ENCODE measurements around the genes SLC6A2 and CES5A.

DNA sequence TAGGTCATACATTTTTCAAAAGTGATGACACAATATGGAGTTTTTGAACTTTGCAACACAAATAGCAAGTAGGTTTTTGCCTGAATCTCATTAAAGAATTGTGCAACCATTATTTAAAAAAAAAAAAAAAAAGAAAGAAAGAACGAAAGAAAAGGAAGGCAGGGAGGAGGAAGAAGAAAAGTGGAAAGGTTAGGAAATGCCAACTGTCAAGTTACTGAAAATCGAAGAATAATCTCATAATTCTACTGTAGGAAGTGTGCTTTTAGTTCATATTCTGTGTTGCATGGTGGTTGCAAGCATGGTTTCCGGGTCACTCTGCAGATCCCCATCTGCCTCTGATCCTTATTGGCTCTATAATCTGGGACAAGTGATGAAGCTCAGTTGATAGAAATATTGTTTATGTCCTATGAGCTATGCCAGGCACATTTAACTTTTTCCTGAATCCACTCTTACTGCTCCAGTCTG lies 252.0 kb upstream of the SALL1 start:
- PRO-cap = no peak

- PRO-cap = no peak
Observed at GRCh38 chr16:51404164-51404731, 253.2 kb upstream of the SALL1 start.

DNA sequence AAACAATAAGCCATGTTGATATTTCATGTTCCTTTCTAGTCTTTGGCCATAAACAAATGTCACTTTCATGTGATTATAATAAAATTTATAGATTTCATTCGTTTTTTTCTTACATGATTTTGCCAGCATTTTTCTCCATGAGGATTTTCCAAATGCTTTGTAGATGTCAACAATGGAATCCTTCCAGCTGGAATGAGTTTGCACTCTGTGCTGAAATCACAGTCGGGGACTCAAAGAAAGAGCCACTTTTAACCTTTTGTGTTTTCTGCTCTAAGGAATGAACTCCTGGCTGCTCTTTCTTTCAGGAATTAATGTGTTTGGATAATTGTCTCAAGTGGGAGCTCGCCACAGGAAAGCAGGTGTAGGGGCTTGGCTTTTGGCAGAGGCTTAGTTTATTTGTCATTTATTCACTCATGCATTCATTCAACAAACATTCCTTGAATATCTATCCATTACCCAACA lies 372.3 kb upstream of the SALL1 start:
- PRO-cap = no peak

DNA sequence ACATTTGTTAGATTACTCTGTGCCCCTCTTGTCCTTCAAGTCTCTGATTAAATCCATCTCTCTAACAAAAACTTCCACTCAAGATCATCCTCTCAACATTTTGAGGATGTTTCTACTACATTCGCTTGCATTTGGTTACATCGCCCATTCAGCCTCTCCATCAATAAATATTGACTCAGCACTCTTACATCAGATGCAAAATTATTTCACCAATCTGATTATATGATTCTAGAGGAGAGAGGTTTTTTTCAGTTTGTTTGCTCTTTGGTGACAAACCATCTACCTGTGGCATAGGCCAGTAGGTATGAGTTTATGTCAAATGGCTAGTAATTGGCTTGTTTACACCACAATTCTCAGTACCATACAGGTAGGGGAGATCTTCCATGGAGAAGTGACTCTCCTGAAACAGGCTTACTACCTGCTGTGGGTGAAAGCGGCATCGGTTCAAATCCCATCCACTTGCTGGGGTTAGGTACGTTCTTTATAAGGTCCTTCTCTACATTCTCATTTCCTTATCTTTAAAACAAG lies 52.3 kb downstream of the TOX3 start:
- PRO-cap = no peak

GRCh38 chr16:52539776-52540353 lies 7.1 kb downstream of the TOX3 start:
- PRO-cap = no peak

DNA sequence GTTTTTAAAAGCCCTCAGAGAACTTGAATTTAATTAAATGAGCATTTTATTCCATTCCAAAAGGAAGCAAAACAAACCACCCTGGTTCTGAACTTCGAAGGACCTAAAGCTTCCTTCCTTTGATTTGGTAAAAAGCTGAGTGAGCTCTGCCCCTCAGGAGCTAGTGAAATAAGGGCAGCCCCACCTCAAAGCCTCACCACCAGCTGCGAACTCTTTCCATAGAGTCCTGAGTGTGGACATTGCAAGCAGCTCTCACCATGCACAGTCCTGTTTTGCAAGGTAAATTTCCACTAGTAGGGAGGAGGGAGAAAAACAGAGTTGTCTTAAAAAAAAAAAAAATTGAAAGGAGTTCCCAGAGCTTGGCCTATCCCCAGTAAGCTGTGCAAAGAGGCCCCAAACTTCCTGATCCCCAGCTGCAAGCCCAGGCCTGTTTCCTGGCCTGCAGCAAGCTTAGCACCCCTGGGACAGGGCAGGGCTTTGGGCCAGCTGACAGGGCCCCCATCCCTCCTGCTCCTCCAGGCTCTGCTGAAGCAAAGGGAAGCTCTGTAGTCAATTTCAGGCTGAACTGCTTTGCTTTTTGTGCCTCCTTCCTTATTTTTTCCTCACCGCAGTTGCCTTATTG lies 11.1 kb downstream of the CHD9NB start:
- PRO-cap = no peak

GRCh38 chr16:53065514-53066038 lies 10.8 kb downstream of the CHD9 start:
- PRO-cap = no peak

DNA sequence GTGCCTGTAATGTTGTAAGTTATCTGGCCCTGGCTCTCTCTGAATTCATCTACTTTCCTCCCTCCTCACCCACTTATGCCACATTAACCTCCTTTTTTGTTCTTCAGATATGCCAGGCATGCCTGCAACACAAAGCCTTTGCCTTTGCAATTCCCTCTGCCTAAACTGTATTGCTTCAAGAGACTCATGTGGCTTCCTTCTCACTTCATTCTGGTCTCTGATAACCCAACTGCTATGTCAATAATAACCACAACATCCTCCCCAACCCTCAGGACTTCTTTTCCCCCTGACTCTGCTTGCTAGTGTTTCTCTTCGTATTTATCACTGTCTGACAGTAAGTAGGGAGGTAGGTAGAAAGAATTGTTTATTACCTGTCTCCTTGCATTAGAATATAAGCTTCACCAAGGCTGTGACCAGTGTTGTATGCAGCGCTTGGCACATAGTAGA lies 22.3 kb downstream of the RBL2 start:
- PRO-cap = no peak

- PRO-cap = no peak
Observed at GRCh38 chr16:53515127-53515673, 12.2 kb upstream of the AKTIP start.

DNA sequence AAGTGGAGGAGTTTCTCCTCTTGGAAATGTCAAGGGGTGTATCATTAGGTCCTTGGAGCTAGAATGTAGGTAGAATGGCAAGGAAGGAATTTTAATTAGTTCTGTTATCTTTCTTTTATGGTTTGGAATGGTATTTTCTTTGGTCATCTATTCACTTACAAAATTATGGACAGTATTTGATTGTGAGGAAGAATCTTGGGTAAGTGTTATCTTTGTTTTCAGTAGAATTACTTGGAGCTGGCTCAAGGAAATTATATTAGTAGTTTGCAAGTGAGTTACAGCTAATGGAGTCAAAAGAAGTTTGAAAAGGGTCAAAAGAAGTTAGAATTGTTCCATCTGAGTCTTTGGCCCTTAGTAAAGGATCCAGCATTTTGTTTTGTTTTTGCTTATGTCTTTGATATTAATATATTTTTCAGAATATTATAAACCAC lies 88.9 kb downstream of the FTO start:
- PRO-cap = no peak

DNA sequence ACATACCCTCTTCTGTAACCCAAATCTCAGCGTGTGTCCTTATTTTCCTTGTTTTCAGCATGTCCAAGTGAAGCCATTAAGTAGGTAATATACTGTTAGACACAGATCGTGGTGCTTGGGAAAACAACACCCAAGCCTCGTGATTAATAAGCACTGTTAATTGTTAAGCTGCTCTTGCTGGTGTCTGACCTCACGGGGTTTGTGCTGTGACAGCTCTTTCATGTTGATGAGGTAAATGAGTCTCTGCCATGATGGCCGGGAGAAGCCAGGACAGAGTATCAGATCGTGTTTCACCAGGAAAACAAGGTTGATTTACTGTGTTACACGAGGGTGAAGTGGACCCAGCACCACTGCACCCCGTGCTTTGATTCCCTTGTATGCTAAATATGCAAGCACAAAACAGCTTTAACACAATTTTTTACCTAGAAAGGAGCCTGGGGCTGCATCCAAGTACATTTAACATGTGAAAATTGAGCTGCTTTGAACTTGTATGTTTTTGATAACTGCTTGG lies 287.3 kb downstream of the FTO start:
- PRO-cap = no peak

- PRO-cap = no peak
Observed at GRCh38 chr16:54040224-54040804, 246.3 kb downstream of the IRX3 start.

GRCh38 chr16:54077380-54077850 lies 209.2 kb downstream of the IRX3 start:
- PRO-cap = no peak

DNA sequence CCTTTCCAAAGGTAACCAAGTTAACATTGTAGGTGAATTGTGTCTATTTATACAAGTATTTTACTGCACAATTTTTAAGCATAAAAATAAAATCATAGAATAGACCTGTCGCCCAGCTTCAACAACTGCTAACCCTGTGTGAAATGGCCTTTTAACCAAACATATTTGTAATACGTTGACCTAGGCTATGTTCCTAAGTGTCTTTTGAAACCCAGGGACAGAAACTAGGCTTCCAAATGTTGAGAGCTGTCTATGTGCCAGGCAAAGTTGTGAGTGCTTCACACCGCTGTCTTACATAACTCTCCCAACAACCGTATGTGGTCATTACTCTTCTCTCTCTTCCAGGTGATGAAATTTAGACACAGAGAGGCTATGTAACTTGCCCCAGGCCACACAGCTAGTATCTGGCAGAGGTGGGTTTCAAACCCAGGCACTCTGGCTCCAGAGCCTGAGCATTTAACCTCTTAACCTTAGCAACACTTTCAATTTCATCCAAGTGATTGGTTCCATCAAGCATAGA lies 160.8 kb downstream of the IRX3 start:
- PRO-cap = no peak

GRCh38 chr16:54265480-54265612 lies 21.2 kb downstream of the IRX3 start:
- PRO-cap = no peak

DNA sequence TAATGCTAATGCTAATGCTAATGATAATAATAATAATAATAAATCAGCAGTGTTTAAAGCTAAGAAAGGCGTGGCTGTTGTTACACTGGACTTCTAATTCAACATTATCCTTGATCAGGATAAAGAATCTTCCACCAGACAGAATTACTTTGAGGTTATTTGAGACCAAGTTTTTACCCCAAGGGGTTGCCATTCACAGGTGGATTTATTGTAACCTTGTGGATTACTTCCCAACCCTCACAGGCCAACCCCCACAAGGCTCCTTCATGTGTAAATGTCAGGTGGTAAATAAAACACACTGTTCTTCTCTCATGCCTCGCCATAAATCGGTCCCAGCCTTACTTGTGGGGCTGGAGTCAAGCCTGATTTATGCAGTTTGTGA lies 98.5 kb upstream of the IRX3 start:
- PRO-cap = no peak

GRCh38 chr16:54402472-54402671 lies 115.8 kb upstream of the IRX3 start:
- PRO-cap = no peak

DNA sequence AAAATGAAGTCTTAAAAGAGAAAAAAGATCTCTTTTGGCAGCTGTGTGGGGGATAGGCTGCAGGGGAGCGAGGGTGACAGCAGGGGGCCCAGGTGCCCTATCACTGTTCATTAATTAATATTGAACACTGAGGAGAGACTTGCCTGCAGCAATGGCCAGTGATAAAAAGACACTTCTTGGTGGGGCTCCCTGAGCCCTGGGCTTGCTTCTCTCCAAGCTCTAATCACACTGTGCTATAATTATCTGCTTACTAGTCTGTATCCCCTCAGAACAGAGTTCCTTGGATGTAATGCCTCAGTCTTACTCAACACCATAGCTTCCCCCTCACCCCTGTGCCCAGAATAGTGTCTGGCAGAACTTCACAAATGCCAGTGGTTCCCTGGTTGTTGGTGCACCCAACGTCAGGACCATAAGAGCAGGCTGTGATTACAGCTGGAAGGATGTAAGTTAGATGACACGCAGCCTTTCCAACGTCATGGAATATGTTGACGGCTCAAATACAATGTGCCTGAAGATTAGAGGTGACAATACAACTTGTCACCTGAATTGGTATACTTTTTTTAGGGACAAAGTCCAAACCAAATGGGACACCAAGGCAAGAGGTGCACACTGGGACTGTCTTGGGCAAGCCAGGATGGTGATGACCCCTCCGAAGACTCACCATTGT lies 51.9 kb upstream of the IRX6 start:
- PRO-cap = no peak

- PRO-cap = no peak
Observed at GRCh38 chr16:55655514-55656496, at the start of gene SLC6A2. Gene SLC6A2 (plus strand): TSS chr16:55655988.

DNA sequence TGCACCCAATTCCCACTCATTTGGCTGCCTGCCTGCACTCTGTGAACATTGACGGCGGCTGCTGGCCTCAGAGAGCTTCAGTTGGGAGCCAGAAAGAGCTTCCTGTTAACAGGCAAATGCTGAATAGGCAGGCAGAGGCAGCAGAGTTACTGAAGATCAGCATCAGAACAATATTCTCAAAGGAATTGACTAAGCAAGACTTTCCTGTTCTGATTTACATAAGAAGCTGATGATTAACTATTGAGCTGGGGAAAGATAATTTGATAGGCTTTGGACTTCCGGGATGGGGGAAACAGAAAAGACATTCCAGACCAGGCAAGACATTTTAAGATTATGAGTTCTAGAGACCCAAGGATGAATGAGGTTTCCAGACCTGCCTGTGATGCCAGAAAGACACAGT lies at the start of gene CES5A:
TSS of gene CES5A (minus strand) at position 172 of the 400 bp plus-strand sequence.
- PRO-cap = no peak